Breast (tissue), 4 donors: Measurements from ENCODE around the genes SLC30A9 and ATP10D.

- PRO-cap, 3 experiments: no peak in any of the 3 experiments
- RRBS: no CpG with 5 or more reads among the region's 12 CpGs
Observed at GRCh38 chr4:41255765-41256558, 766 bp upstream of the UCHL1 start.

DNA sequence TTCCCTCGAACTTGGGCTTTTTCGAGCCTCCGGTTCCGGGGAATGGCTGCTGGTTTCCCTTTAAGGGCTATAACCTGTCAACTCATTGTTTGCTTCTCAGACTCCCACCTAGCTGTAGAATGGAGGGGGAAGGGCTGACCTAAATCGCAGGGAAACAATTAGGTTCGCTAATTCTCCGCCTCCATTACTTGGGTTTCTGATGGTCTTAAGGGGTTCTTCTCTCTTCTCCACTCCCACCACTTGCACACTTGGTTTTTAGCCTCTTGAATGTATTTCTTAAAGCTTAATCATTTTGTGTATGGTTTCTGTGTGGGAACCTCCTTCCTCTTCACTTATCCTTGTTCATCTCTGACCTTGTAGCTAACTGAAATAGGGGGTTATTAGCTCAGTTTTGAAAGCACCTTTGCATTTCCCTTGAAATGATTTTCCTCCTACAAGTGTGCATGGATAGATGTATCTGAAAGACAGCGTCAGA, 1.3 kb downstream of the UCHL1 start:
- PRO-cap, 3 experiments: no peak in any of the 3 experiments
- RRBS: no CpG with 5 or more reads among the region's 8 CpGs

DNA sequence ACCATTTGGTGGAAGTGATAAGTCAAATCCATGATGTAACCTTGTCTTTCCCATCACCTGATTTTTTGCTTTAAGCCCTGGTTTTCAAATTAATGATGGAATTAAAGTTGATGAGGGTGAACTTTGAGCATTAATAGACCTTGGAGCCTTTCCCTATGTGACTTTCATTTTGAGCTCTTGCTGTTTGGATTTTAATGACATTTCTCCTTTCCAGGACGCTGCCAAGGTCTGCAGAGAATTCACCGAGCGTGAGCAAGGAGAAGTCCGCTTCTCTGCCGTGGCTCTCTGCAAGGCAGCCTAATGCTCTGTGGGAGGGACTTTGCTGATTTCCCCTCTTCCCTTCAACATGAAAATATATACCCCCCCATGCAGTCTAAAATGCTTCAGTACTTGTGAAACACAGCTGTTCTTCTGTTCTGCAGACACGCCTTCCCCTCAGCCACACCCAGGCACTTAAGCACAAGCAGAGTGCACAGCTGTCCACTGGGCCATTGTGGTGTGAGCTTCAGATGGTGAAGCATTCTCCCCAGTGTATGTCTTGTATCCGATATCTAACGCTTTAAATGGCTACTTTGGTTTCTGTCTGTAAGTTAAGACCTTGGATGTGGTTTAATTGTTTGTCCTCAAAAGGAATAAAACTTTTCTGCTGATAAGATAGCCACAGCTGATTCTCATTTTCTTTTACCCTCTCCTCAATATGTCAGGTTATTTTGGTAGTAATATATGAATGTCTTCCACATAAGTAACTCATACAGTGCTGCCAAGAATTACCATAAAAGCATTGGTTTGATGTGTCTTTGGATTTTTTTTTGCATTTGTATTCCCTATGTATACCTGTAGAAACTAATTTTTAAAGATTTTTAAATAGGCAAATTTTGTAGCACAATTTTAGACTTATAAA, 11.3 kb downstream of the UCHL1 start:
- PRO-cap, 3 experiments: no peak in any of the 3 experiments
- RRBS: no CpG with 5 or more reads among the region's 8 CpGs

GRCh38 chr4:41611848-41612180, 73.9 kb downstream of the LIMCH1 start:
- PRO-cap, 3 experiments: no peak in any of the 3 experiments
- RRBS: no CpG with 5 or more reads among the region's 2 CpGs

GRCh38 chr4:41656331-41657012, 92.1 kb downstream of the PHOX2B start:
- PRO-cap, 3 experiments: no peak in any of the 3 experiments
- RRBS: no CpG with 5 or more reads among the region's 9 CpGs

GRCh38 chr4:41824833-41825339, 76.4 kb upstream of the PHOX2B start:
- PRO-cap, 3 experiments: no peak in any of the 3 experiments
- RRBS: no CpG with 5 or more reads among the region's 3 CpGs

DNA sequence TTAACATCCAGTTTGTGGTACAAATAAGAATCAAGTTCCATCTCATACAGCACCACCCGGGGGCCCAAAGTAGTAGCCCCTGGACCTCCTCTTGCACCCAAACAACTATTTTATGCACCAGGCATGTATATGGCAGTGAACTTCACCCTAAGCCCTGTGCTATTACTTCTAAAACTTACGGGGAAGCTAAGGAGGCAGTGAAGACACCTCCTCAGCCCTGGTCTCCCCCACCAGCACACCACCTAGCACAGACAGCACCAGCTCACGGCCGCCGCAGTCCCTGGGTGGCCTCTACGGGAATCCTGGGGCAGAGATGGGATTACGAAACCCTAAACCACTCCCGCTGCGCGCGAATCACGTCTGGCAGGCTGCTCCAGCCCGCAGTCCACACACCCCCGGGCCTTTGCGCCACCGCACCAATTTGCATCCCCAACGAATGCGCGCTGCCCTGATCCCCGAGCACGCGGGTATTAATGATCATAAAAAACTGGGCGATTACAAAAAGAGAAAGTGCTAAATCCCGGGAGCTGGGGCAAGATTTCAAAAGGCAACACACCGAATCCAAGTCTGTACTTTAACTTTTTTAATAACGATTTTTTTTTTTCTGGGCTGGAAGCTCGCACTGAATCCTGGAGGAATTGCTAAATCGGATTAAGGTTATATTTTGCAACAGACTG, 70.0 kb upstream of the TMEM33 start:
- PRO-cap, 3 experiments: no peak in any of the 3 experiments
- RRBS: 5% methylated on average over 5 of the region's 28 CpGs

- PRO-cap, 3 experiments: peak in 3 of 3 experiments; most common plus-strand start chr4:41990502 (in 2); most common minus-strand start chr4:41990422 (in 2)
- RRBS: 1% methylated on average over 20 of the region's 81 CpGs
Observed at GRCh38 chr4:41990053-41991345, at the start of gene SLC30A9. TSS of gene SLC30A9 (plus strand) at chr4:41990530.

DNA sequence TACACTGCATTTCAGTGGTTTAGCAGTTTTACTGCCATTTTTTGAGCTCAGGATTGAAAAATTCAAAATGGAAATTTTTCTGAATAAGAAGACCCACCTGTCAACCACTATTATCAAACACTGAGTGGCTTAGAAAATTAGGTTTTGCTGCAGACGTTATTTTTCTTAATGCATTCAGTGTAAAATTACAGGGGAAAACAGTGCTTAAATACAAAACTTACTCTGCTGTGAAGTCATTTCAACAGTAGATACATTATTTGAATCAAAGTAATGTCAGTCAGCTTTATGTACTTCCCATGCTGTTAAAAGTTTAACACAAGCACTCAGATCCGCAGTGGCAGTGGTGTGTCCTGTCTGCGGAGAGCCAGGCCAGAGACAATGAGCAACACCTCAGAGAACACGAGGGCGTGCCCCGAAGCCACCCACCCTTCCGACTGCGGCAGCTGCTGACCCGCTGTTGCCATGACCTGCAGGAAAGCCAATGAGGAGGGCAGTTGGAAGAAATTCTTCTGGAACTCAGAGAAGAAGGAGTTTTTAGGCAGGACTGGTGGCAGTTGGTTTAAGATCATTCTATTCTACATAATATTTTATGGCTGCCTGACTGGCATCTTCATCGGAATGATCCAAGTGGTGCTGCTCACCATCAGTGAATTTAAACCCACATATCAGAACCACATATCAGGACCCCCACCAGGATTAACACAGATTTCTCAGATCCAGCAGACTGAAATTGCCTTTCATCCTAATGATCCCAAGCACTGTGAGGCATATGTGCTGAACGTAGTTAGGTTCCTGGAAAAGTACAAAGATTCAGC, 38.6 kb downstream of the SLC30A9 start:
- PRO-cap, 3 experiments: no peak in any of the 3 experiments
- RRBS: no CpG with 5 or more reads among the region's 11 CpGs

GRCh38 chr4:42546723-42547411, 110.0 kb downstream of the ATP8A1 start:
- PRO-cap, 3 experiments: no peak in any of the 3 experiments
- RRBS: no CpG with 5 or more reads among the region's 4 CpGs

GRCh38 chr4:42609626-42610452, 47.1 kb downstream of the ATP8A1 start:
- PRO-cap, 3 experiments: no peak in any of the 3 experiments
- RRBS: no CpG with 5 or more reads among the region's 3 CpGs

DNA sequence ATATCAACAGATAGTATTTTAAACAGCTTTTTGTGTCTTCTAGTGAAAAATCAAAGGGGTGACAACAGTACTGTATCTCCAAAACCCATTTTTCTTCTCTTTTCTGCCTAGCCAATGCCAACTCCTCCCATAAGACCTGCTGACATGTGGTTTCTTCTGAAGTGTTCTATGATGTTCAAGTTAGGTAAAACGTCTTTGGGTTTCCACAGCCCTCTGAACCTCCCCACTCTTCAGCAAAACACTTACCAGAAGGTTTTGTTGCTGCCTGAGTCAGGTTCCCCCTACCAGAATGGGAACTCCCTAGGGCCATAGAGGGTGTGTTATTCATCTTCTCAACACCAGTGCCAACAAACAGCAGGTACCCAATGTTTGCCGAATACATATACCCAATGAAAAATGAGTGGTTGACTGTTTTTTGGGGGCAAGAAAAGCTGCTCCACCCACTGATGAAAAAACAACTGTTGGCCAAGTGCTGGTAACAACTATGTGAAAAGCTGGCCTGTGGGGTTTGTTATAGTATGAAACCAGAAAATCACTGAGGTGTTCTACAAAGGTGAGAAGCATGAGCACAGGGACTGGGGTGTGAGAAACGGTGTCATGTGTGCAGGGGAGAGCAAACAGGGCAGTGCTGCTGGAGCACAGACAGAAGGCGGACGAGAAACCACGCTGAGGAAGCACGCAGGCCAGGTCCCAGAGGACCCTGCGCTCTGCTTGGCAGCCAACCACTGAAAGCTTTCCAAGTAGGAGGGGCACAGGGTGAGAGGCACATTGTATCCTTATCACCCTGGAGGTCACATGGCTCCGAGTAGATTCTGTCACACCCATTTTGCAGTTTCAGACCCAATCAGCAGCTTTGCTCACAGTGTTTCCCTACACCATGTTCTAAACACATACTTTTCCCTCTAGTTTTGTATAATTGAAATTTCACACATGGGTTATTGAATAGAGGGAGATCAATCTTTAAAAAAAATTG, 28.9 kb downstream of the ATP8A1 start:
- PRO-cap, 3 experiments: no peak in any of the 3 experiments
- RRBS: no CpG with 5 or more reads among the region's 9 CpGs

GRCh38 chr4:42643632-42644146, 13.2 kb downstream of the ATP8A1 start:
- PRO-cap, 3 experiments: no peak in any of the 3 experiments
- RRBS: no CpG with 5 or more reads among the region's 5 CpGs

- PRO-cap, 3 experiments: no peak in any of the 3 experiments
- RRBS: 0% methylated on average over 1 of the region's 18 CpGs
Observed at GRCh38 chr4:46390409-46390916, 535 bp upstream of the GABRA2 start.

DNA sequence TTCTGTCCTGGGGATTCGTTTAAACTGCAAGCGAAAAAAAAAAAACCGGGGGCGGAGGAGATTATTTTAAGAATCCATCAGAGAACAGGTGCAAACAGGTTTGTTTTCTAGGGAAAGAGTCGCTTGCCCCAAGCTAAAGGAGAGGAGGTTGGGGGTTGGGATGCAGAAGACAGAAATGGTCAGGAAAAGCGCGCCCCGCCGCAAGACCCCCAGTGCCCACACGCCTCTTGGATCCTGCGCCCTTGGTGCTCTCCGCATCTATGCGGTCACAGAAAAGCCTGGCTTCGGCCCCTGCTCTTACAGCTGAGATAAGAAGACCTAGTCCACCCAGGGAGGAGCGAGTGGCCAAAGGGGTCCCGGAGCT, 476 bp downstream of the GABRA4 start:
- PRO-cap, 3 experiments: no peak in any of the 3 experiments
- RRBS: under 1% methylated on average over 1 of the region's 16 CpGs

DNA sequence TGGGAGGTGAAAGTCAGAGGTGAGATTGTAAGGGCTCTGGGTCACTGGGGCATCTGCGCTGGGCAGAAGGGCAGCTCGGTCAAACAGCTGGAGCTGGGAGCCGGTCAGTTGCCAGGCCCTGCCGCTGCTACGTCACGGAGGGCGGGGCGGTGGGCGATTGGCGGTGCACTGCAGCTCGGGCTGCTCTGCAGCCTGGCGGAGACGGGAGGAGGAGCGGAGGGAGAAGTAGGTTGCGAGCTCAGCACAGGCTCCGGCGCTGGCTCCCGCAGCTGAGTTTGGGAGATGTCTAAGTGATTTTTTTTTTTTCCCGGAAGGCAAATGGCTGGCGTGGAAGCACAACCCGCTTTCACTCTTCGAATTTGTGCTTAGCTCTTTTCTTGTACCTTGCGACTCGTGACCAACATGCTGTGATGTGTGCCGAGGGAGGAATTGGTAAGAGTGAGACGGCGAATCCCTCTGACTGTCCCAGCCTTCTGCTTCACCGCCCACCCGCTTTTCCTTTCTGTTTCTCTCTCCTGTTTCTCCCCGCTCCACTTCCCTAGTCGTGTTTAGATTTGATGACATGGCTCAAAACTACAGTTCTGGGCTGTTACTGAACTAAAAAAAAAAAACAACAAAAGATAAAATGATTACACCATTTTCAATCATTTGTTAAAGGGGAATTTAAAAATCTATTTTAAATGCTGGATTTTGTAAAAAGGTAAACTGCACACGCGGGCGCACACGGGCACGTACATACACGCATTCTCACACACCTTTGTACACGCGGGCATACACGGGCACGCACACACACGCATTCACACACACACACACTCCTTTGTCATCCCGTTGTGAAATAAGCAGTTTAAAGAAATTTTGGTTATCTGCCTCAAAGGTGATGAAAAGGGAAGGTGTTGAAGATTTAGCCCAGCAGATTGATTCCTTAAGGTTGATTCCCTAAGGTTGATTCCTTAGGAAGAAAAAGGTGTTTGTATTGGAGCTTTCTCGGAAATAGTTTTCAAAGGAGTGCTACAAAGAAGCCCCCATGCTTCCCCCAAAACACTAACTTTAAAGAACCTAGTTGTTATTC, at the start of gene ATP10D:
Gene ATP10D, plus strand, starts transcription at position 188 of the 1,069 bp plus-strand sequence.
- PRO-cap, 3 experiments: peak in 3 of 3 experiments; most common plus-strand start position 198 of the sequence (in 3); most common minus-strand start position 504 of the sequence (in 2)
- RRBS: 4% methylated on average over 3 of the region's 44 CpGs

DNA sequence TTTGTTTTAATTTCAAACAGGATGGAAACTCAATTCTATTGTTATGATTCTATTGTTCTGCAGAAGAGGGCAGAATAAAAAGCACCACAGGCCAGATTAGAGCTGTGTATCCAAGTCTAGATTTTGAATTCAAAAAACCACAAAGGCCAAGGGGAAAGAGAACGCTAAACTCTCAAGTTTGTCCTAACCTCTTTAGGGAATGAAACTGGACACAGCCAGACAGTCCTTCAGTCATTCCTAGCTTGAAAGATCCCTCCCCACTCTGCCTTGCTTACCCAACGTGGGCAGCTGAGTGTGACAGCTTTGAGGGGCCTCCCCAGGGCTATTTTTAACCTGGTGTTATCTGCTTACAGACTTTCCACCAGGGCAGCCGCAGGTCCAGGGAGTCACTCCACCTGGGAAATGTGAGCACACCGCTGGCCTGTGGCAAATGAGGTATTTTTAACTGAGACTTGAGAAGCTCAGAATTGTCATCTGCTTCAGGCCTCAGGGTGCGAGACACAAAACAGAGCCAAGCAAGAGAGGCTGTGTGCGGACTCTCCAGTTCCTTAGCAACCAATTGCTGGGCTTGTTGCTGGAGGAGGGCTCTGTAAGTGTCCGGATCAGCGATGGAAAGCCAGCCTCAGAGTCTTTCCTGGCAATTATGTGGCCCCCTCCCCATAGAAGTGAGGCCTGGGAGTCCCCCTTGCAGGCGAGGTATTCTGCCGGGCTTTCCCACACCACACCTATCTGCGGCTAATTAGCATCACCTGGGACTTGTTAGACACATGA, 13.1 kb downstream of the CORIN start:
- PRO-cap, 3 experiments: no peak in any of the 3 experiments
- RRBS: 61% methylated on average over 4 of the region's 11 CpGs

DNA sequence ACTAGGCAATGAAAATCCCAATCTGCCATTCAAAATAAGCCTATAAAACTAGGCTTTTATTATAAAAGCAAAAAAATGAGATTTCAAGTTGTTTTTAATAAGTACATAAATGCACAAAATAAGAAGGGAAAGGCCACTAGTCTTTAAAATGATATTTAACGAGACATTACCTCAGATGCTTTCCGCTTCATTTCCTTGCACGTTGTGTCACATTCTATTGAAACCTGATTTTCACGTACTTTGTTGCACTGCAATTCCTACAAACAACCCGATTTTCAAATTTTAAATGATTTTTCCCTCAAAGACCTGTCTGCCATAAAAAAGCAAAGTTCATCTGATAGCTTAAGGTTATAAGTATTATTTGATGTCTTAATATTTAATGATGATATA, 13.8 kb upstream of the CORIN start:
- PRO-cap, 3 experiments: no peak in any of the 3 experiments
- RRBS: no CpG with 5 or more reads among the region's 5 CpGs

GRCh38 chr4:48079863-48080384, 54.1 kb downstream of the TXK start:
- PRO-cap, 3 experiments: no peak in any of the 3 experiments
- RRBS: no CpG with 5 or more reads among the region's 3 CpGs

GRCh38 chr4:48112069-48112840, 21.8 kb downstream of the TXK start:
- PRO-cap, 3 experiments: no peak in any of the 3 experiments
- RRBS: no CpG with 5 or more reads among the region's 7 CpGs